Thoracic aorta endothelial cell (primary cell): ENCODE measurements around a stretch of chr20.

GRCh38 chr20:61252624-61253612 lies 857 bp downstream of the CDH4 start:
- CAGE, long polyA plus RNA = no peak

GRCh38 chr20:61525603-61526325 lies 273.7 kb downstream of the CDH4 start:
- CAGE, long polyA plus RNA = no peak

GRCh38 chr20:61950670-61951023 lies 115.0 kb downstream of the TAF4 start:
- CAGE, long polyA plus RNA = no peak

GRCh38 chr20:61998794-61999363 lies 66.8 kb downstream of the TAF4 start:
- CAGE, long polyA plus RNA = no peak

DNA sequence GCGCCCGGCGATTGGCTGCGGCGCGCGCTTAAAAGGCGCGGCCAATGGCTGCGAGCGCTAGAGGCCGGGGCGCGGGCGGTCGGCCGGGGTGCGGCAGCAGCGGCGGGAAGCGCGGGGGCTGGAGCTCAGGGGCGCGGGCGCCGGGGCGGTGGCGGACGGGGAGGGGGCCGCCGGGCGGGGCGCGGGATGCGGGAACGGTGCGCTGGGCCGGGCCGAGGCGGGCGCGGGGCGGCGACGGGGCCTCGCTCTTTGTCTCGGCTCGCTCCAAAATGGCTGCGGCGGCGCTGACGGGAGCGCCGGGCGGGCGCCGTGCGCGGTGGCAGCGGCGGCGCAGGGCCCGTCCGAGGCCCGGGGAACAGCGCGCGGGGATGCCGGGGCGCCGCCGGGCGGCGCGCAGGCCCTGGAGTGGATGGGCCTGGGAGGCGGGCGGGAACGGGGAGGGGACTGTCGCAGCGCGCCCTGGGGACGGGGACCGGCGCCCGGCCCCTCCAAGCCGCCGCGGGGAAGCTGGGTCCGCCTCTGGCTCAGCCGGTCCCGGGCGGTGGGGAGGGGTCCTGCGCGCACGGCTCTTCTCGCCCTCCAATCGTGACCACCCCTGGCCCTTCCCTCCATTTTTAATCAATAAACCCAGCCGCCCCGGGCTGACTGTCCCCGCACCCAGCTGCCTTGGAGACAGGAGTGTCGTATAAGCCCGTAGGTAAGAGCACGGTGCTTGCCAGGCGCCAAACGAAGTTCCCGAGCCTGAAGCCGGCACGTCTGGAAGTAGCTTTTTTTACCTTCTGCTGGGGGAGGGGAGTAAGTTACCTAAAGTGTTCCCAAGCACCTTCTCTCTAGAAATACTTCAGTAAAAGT lies 540 bp upstream of the TAF4 start:
- CAGE, long polyA plus RNA = no peak

- CAGE, long polyA plus RNA = no peak
Measured at GRCh38 chr20:62136389-62137081, 6.7 kb downstream of the PSMA7 start.

DNA sequence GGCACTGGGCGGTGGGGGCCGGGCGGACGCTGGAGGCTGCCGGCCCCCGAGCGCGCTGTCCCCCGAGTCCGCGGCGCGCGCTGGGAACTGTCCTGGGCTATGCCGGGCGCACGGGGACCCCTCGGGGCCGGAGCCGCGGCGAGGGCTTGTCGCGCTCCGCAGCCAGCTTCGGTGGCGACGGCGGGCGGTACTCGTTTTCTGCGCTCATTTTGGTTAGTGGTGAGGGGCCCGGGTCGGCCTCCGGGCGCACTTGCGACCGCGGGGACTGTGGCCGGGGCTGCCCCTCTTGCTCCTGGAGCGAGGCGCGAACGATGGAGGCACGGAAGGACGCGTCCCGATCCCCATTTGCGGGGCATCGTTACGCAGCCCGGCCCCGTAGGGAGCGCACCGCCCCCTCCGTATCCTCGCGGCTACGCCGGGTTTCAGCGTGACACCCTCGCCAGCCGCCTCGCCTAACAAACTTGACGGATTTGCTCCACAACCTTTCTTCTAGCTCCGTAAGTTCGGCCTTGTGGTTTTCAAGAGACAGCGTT lies 642 bp downstream of the SS18L1 start:
- CAGE, long polyA plus RNA = no peak

- CAGE, long polyA plus RNA = no peak
Measured at GRCh38 chr20:62165849-62166550, 16.8 kb upstream of the MTG2 start.

DNA sequence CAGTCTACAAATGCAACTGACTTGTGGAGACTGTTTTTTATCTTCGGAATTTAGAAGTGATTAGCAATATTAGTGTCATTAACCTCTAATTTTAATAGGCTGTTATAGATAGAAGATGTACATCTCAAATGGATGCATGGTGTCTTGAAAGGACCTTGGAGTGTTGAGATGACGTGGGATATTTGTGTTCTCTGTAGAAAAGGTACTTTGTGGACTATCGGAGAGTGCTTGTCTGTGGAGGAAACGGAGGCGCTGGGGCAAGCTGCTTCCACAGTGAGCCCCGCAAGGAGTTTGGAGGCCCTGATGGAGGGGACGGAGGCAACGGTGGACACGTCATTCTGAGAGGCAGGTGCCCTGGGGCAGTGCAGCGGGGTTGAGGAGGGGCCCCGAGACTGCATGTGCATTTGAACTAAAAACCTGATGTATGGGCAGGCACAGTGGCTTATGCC lies 12.8 kb downstream of the MTG2 start:
- CAGE, long polyA plus RNA = no peak

DNA sequence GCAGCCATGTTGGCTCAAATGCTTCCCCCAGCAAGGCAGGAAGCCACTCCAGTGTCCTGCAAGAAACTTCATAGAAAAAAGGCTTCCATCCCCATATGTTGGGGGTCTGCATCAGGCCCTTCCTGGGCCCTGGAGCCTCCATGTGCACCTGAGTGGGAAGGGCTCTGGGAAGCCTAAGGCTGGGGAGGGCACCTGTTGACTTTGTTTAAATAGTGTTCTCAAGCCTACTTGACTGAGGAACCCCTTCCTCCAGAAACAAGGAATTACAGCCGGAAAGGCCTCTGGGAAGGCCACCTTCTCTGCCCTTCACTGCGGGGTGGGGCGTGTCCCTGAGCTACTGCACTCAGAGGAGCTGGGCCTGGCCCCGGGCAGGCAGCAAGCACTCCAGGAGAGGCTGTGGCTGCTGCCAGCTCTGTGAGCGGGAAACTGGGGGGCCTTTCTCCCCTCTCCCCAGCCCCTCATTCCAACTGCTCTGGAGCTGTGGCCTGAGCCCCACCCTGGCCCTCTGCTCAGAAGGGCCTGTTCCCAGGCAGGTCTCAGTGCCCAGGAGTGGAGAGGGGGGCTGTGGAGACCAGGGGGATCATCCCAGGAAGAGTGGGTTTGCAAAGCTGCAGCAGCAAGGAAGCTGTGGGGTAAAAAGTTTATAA lies 4.0 kb upstream of the OSBPL2 start:
- CAGE, long polyA plus RNA = no peak

DNA sequence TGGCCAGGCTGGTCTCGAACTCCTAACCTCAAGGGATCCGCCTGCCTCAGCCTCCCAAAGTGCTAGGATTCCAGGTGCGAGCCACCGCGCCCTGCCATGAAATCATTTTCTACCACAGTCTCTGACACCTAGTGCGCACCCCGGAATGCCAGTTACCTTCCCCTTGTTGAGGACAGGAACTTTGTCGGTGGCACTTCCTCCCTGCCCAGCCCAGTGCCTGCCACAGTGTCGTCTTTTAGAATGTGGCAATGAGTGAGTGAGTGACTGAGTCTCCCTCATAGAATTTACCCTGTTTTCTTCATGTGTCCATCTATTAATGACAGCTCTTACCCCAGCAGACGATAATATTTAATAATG lies 1.7 kb downstream of the OSBPL2 start:
- CAGE, long polyA plus RNA = no peak

- CAGE, long polyA plus RNA = no peak
Measured at GRCh38 chr20:62267445-62267952, 29.2 kb downstream of the OSBPL2 start.

DNA sequence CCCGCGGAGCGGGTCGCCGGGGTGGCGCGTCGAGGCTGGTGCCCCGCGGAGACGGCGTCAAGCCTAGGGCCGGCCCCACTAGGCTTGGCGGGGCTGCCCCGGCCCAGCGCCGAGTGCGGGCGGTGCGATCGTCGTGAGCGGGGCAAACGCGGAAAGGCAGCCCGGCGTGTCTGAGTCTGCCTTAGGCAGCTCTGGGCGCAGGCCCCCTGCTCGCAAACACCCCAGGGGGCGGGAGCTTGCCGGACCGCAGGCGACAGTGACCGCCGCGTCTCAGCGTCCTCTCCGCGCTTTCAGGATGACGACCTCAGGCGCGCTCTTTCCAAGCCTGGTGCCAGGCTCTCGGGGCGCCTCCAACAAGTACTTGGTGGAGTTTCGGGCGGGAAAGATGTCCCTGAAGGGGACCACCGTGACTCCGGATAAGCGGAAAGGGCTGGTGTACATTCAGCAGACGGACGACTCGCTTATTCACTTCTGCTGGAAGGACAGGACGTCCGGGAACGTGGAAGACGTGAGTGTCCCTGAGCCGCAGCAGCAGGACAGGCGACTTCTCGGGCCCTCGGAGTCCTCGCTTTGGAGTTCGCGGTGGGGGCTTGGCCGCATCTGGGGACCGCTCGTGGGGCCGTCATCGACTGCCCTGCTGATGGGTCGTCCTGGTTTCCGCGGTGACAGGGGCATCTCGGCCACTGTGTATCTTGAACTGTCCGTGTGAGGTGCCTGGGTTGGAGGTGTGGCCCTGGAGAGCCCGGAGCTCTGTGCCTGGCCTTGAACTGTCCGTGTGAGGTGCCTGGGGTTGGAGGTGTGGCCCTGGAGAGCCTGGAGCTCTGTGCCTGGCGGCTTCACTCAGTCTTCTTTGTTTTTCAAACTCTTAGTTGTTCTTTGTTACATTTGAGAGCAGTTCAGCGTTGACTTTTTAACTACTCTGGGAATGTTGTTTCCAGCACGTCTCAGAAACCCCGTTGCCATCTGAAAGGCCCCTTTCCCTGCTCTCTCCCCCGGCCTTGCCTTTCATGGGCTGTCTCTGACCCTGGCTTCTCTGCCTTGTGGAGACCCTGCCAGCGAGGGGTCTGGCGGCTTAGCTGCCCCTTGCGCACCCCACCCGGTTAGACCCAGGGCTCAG lies 835 bp downstream of the ADRM1 start:
- CAGE, long polyA plus RNA = no peak

DNA sequence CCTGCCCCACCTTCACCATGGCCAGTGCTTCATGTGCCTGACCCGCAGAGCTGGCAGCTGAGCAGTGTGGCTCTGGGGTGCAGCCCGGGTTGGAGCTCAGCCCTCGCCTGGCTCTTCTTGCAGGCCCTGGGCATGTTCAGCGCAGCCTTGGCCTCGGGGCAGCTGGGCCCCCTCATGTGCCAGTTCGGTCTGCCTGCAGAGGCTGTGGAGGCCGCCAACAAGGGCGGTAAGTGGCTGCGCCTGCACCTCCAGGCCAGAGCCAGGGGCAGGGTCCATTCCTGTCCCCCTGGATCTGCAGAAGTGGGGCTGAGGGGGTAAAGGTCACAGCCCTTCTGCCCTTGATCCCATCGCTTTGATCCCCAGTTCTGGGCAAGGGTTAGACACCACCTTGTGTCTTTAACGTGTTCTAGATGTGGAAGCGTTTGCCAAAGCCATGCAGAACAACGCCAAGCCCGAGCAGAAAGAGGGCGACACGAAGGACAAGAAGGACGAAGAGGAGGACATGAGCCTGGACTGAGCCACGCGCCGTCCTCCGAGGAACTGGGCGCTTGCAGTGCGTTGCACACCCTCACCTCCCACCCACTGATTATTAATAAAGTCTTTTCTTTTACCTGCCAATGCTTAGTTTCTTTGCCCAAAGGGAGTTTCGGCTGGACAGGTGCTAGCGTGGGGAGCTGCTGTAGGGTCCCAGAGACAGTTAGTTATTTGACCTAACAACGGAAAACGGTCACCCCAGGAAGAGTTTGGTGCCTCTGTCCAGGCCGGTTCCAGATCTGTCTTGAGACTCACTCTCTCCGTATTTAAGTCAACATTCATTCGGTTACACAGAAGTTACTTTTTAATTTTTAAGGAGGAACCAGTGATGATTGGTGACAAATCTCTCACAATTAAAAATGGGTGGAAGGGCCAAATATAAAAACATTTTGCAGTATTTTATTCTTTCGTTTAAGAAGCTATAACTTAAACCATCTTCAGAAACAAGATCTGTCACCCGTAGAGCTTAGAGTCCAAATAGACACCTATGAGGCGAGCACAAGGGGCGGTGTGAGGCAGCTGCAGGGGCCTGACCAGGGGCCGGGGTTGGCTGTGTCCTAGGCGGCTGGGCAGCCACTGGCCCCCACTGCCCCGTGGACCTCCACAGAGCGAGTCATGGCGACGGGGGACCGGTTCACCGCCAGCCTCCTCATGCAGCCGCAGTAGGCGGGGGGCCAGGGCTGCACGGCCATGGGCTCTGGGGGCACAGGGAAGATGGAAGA lies 5.9 kb downstream of the ADRM1 start:
- CAGE, long polyA plus RNA = no peak

DNA sequence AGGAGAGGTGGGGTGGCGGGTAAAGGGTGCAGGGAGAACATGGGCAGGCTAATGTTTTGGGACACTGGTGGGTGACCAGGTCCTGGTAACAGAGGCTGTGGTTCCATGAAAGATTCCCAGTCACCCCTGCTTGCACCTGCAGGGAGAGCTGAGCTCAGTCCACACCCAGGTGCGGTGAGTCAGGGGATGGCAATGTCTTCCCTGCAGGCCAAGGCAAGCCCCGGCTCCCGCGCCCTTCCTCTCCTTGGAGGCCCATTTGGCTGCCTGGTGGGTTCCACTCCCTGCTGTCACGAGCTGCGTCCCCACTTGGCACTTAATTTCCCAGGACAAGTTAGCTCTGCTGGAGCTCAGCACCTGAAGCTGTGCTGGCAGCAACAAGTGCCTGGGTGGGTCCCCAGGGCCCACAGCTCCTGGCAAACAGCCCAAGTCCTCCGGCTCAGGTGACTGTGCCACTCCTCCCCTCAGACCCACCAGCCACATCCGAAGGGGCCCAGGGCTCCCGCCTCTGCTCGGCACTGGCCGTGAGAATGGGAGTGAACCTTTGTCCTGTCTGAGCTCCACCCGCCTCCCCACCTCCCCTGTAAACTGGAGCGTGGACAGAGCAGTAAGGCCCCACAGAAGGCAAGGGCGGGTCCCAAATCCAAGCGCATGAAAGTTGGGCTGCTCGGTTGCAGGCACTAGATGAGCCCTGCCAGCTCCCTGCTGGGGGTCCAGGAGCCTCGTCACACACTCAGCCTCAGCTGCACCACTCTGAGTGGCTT lies 17.0 kb downstream of the LAMA5 start:
- CAGE, long polyA plus RNA = no peak

- CAGE, long polyA plus RNA = no peak
Measured at GRCh38 chr20:62358946-62360270, 7.7 kb downstream of the LAMA5 start.

- CAGE, long polyA plus RNA = no peak
Measured at GRCh38 chr20:62368044-62368413, 917 bp upstream of the LAMA5 start.

DNA sequence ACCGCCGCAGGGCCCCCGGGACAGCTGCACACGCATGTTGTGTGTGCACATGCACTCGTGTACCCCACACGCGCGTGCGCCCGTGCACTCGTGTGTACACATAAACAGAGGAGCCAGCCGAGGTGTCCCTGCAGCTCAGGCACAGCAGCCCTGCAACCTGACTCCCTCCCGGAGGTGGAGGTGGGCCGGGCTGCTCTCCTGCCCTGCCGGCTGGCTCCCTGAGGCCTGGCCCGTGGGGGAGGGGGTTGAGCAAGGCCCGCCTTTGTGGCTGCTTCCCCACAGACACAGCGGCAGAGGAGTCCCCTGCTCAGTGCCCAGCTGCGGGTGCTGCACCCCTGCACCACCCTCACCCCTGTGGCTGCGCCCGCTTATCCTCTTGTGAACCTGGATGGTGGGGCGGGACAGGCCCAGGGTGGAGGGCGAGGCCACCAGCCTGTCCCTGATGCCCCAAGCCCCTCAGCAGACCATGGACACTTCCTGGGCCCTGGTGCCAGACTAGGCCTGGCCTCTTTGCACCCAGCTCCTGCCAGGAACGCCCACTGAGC lies 550 bp downstream of the RBBP8NL start:
- CAGE, long polyA plus RNA = no peak

DNA sequence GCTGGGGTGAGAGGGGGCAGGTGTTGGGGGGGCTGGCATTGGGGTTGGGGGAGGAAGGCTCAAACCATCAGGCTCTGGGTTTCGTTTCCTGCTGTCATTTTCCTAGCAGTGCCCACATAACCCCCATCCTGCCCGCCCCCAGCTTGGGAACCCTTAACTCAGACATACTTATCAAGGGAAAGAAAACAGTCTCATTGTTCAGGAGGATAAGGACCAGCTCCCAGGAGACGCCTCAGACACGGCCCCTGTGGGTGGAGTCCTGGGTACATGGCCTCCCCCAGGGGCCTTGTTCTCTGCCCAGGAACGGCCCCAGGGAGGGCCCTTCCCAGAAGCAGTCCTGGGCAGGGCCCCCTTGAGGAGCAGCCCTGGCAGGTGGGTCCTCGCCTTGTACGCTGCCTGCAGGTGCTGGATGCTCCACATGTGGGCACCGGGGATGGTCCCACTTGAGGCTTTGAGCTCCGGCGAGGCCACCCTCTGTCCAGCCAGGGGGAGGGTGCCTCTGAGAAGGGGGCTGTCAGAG lies 4.5 kb upstream of the GATA5 start:
- CAGE, long polyA plus RNA = no peak

DNA sequence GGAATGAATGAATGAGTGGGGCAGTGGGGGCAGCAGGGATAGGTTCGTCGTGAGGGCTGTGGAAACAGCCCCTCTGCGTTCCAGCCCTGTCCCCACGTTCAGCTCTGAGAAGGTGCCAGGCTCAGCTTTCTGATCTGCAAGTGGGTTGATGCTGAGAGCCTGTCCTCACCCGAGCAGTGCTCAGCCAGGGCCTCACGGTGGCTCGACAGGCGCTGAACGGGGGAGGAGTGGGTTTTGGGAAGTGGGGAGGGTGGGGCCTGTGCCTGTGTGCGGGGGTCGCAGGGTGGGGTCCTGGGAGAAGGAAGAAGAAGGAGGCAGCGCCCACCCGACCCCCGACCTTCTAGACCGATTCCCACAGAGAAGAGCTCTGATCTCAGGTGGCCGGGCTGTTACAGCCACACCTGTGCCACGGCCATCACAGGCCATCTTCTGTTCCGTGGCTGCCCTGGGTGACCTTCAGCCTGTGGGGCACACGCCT lies 41.3 kb upstream of the GATA5 start:
- CAGE, long polyA plus RNA = no peak